Type B pancreatic cell (in vitro differentiated cells): ENCODE results near the genes C9orf85 and C9orf57.

DNA sequence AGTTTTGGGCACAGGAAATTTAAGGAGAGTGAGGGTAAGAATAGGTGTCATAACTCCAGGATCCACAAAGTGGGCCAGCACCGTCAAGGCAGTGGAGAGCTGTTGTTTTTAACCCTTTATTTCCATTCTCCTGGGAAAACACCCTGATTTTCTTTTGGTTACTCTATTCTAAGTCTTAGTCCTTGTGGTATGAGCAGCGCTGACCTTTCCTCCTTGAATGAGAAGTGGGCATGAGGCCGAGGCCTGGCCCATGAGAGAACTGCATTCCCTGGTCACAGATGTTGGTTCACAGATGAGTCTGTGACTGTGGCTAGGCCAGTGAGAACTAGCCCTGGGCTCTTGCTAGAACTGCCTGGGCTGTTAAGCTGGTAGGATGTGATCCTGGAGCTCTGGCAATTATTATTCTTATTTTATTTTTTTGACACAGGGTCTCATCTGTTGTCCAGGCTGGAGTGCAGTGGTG lies 71.6 kb upstream of the KLF9 start:
- PRO-cap, result no peak

DNA sequence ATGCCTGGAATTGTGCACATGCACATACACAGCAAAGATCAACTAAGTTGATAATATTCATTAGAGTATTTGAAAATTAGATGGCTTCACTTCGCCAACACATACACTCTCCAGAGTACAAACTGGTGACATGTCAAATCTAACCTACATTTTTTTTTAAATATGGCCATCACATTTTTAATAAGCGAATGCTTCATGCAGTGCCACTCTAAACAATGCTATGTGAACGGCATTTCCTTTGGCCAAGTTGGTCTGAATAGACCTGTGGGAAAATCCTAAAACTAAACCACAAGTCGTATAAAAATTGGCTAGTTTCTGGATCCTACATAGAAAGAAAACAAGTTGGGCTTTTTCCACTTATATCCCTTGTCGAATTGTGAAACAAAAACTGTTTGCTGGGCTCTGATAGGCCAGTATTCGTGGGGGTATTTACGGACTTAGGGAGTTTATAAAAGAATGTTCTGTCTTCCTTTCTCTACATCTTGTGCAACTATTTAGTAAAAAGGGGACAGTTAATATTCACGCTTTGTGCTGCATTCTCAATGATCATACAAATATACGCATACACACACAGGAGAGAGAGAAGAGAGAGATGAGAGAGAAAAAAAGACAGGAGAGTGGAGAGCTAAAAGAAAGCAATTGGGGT lies 153.0 kb upstream of the KLF9 start:
- PRO-cap, result no peak

DNA sequence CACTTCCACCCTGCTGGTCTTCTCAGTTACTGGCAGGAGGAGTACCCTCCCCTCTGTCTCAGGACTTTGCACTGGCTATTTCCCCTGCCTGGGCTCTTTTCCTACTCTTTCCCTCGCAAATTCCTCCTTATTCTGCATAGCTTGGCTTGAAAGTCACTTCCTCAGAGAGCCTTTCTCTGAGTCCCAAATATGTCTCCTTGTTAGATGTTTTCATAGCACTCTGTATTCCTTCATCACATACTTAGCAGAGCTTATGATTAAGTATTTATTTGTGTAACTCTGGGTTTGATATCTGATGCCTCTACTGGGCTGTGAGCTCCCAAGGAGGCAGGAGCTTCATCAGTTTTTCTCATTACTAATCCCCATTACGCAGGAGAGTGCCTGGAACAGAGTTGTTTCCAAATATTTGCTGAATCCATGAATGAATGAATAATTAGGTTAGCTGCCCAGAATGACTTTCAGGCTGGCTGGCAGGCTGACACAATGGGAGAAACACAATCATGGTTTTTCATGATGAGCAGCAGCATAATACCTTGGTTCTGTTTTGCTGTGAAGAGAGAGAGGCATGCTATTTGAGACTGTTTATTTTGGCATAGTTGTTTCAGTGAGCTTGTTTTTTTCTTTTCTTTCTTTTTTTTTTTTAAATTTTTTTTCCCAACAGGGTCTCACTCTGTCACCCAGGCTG lies 160.0 kb upstream of the KLF9 start:
- PRO-cap, result no peak

- PRO-cap, result no peak
These were observed 215.8 kb downstream of the TRPM3 start for GRCh38 chr9:70905591-70906113.

GRCh38 chr9:71699702-71700065 lies 68.6 kb downstream of the CEMIP2 start:
- PRO-cap, result no peak

- PRO-cap, result no peak
These were observed 28.3 kb downstream of the CEMIP2 start for GRCh38 chr9:71739809-71740638.

GRCh38 chr9:71744585-71745638 lies 23.4 kb downstream of the CEMIP2 start:
- PRO-cap, result no peak

DNA sequence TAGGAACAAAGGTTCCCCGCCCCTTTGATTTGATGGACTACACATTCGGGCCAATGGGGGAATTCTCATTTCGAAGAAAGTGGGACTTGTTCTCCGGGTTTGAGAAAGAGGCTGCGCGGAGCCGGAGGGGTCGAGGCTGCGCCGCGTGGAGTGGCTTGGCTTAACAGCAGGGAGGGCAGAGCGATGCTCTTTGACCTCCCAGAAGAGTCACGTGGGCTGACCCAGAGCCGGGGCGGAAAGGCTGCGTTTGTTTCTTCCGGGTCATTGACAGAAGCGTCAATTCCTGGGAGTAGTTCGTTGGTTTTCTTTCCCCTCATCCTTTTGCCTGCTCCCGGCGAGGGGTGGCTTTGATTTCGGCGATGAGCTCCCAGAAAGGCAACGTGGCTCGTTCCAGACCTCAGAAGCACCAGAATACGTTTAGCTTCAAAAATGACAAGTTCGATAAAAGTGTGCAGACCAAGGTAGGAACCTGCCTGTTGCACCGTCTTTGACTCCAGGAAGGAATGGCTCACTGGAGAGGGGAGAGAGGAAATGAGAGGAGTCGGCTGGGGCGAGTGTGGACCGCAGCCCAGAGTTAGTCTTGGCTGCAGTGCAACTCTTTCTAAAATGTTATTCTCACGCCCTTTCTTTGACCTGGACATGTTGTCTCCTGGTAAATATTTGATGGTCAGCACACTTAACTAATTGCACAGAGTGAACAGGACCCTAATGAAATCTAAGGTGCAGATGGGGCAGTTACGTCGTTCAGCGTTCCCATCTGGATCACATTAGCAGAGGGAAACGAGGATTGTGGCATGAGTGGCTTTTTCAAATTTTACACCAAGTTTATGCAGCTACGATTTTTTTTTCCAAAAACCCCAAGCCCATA lies at the start of gene C9orf85:
C9orf85 (plus strand) TSS at position 264 of the 868 bp plus-strand sequence.
- PRO-cap, result bidirectional peak, plus-strand start at position 105 of the sequence, minus-strand start outside the sequence; unidirectional peak, plus-strand start at position 264 of the sequence; bidirectional peak, plus-strand start at position 511 of the sequence, minus-strand start at position 505 of the sequence

GRCh38 chr9:72060492-72060863 lies at the start of gene C9orf57:
C9orf57 (minus strand) TSS chr9:72060613.
- PRO-cap, result no peak

- PRO-cap, result no peak
These were observed 8.2 kb downstream of the ZFAND5 start for GRCh38 chr9:72356655-72357367.

GRCh38 chr9:72362477-72363152 lies 2.4 kb downstream of the ZFAND5 start:
- PRO-cap, result no peak

DNA sequence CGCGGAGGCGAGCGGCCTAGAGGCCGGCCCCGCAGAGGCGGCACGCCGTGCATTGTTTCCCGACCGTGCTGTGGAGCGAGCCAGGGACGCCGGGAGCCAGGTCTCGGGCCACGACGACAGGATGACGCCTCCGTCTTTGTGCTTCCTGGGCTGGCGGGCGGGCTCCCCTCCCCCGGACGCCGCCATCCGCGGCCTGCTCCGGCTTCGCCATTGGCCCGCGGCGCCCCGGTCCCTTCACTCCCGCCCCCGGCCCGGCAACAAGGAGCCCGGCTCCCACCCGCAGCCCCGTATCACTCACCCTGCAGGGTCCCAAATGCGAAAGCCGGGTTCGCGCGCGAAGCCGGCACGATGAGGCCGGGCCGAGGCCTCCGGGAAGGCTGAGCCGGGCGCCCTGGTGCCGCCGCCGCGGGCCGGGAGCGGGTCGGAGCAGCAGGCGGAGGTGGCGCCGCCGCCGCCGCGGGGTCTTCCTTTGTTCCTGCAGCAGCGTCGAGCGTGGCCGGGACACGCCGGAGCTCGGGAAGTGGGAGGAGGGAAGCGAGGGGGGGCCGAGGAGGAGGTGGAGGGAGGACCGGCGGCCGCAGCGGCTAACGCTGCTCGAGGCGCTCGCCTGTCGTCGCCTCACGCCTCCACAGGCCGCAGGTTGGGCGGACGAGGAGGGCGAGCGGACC lies 476 bp downstream of the ZFAND5 start:
- PRO-cap, result bidirectional peak, plus-strand start at position 325 of the sequence, minus-strand start at position 138 of the sequence; bidirectional peak, plus-strand start at position 548 of the sequence, minus-strand start at position 477 of the sequence

- PRO-cap, result no peak
These were observed 18.6 kb downstream of the TMC1 start for GRCh38 chr9:72539961-72540456.

DNA sequence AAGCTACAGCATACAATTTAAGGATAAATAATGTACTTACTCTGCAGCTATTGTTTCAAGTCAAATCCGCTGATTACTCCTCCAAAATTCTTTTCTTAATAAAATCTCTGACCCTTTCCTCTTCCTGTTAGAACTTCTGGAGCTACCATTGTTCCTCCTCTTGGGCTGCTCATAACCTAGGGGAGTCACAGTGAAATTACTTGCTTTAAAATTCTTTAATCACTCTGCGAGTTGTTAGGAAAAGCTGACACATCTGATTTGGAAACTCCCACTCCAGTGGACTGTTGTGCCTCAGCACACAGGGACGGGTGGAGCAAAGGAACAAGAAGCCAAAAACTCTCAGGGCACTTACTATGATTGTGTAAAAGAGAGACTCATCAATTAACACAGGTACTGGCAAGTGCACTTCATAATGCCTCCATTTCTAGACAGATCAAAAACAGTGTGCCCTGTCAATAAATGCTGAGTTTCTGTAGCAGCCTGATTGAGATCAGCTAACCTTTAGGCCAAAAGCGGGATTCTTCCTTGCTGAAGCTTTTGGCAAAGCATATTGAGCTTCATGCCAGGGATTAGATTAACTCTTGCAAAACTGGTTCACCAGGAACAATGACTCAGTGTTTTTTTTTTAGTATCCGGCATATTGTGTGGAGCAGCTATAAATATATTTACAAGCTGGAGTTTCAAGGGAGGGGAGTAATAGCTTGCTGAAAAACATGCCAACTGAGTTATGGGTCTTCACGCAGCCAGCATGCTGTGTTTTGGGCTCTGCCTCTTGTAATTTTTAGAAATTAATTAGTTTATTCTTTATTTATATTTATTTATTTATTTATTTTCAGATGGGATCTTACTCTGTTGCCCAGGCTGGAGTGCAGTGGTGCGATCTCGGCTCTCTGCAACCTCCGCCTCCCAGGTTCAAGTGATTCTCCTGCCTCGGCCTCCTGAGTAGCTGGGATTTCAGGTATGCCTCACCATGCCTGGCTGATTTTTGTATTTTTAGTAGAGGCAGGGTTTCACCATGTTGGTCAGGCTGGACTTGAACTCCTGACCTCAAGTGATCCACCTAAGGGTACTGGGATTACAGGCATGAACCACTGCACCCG lies 56.0 kb downstream of the TMC1 start:
- PRO-cap, result unidirectional peak, plus-strand start at position 301 of the sequence

DNA sequence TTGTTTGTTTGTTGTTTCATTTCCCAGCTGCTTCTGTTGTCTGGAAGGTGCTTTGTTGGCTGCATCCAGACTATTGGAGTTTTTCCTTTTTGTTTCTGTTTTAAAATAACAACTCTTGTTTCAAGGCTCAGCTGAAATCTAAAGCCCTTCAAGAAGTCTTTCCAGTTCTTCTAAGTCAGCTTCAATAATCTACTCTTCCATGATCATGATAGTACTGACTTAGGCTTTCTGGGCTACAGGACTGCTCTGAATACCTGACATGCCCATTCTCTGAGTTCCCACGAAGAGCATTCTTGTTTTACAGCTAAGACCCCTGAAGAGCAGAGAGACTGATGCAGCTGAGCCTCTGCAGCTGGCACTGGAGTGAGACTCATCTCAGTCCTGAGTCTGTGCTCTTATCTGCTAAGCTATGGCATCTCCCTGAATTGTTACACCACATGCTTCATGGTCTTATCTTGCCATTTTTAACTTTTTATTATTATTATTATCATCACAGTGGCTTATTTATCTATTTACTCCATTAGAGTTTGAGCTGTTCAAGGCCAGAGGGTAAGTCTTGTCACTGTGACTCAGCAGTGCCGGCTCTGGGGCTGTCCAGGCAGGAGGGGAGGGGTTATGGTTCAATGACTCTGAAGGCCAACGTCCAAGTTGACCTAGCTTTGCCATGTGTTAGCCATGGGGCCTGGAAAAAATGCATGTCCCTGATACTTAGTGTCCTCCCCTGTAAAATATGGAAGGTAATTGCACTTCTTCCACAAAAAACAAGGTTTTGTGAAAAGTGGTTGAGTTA lies 94.8 kb downstream of the ALDH1A1 start:
- PRO-cap, result no peak

DNA sequence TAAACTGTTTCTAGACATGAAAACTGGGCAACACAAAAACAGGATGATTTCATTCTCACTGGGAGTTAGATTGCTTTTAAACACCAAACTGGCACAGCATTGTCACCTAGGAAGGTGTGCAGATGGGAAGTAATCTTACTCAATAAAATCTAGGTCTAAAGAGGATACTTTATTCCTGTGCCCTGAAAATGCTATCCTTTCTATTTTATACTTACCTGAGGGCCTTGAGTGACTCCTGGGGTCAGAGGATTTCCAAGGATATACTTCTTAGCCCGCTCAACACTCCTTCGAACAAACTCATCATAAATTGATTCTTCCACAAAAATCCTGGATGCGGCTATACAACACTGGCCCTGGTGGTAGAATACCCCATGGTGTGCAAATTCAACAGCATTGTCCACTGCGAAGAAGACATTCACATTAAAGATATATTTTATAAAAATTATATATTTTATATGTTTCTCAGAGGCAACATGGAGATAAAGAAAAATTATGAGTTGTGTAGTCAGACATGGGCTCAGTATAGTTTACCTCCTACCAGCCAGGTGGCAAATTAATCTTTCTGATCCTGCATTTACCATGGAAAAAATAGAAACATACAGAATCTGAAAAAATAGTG lies 36.0 kb downstream of the ALDH1A1 start:
- PRO-cap, result no peak

- PRO-cap, result no peak
These were observed 9.2 kb downstream of the ALDH1A1 start for GRCh38 chr9:72943638-72944096.

DNA sequence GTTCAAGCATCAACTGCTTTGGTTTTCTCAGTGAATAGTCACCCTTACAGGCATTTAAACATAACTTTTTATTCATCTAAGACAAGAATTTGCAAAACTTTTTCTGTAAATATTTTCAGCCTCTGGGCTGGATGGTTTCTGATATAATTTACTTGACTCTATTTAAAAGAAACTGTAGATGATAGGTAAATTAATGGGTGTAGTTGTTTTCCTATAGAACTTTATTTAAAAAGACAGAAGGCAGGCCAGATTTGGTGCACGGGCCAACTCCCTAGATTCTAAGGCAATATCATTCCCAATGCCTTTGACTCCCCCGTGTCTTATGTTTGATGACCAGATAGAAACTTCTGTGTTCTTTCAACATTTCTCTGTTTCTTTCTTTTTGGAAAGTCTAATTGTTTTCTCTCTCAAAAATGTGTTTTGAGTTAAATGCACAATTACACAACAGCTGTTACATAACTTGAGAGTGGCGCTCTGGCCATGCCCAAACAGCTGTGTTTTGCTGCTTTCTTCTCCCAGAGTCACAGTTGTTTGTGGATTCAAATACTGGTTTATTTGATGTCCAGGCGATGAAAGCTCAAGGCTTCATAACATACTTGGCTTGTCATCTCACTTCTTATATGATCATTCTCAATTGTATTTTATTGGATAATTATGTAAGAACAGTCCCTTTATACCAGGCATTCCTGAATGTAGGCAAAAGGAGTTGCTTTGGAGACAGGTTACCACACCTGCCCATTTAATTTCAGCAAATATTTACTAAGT lies 1.6 kb upstream of the ALDH1A1 start:
- PRO-cap, result no peak

GRCh38 chr9:72983087-72983381 lies 30.2 kb upstream of the ALDH1A1 start:
- PRO-cap, result no peak

DNA sequence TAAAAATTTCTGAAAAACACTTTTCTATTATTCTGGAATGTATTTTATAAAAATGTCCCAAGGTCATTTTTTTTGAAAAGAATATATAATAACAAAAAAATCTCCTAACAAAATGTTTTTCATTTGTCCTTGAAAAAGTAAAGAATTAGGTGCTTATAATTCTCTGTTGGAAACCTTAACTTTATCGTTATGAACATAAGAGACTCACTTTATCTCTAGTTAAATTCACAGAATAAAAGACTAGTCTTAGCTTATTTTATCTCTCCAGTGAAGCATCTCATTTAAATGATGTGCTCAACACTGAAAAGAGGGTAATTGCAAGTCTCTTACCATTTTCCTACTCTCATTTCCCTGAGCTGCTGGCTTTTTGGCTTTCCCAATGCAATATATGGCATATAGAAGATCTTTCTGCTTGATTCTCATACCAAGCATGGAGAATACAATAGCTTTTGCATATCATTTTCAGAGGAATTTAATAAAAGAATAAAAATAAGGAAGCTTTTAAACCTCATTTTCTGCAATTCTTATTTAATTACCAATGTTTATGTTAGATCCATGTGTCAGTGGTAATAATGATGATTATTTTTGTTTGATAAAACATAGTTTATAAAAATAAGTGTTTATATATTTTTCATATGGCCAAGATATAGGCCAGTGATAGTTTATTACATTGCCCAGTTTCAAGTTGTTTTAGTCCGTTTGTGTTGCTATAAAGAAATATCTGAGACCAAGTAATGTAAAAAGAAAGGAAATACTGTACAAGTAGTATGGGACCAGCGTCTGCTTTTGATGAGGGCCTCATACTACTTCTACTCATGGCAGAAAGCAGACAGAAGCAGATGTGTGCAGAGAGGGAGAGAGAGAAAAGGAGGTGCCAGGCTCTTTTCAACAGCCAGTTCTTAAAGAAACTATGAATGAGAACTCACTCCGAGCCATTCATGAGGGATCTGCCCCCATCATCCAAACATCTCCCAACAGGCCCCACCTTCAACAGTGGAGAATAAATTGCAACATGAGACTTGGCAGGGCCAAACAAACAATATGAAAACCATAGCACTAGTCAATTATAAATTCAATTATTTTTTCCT lies 9.9 kb downstream of the ANXA1 start:
- PRO-cap, result unidirectional peak, plus-strand start at position 842 of the sequence